Vagina (tissue), 1 donor: ENCODE measurements around the genes CCDC88A and FANCL.

- PRO-cap, result no peak
- RAMPAGE, long total RNA, result no peak
Measured at GRCh38 chr2:54757383-54758011, 34.0 kb downstream of the EML6 start.

- PRO-cap, result no peak
- RAMPAGE, long total RNA, result no peak
Measured at GRCh38 chr2:54904761-54905094, 145.5 kb downstream of the RTN4 start.

GRCh38 chr2:54945229-54945772, 105.0 kb downstream of the RTN4 start:
- PRO-cap, result bidirectional peak, plus-strand start at chr2:54945406, minus-strand start at chr2:54945412
- RAMPAGE, long total RNA, result no peak

GRCh38 chr2:54947269-54947836, 102.9 kb downstream of the RTN4 start:
- PRO-cap, result no peak
- RAMPAGE, long total RNA, result no peak

DNA sequence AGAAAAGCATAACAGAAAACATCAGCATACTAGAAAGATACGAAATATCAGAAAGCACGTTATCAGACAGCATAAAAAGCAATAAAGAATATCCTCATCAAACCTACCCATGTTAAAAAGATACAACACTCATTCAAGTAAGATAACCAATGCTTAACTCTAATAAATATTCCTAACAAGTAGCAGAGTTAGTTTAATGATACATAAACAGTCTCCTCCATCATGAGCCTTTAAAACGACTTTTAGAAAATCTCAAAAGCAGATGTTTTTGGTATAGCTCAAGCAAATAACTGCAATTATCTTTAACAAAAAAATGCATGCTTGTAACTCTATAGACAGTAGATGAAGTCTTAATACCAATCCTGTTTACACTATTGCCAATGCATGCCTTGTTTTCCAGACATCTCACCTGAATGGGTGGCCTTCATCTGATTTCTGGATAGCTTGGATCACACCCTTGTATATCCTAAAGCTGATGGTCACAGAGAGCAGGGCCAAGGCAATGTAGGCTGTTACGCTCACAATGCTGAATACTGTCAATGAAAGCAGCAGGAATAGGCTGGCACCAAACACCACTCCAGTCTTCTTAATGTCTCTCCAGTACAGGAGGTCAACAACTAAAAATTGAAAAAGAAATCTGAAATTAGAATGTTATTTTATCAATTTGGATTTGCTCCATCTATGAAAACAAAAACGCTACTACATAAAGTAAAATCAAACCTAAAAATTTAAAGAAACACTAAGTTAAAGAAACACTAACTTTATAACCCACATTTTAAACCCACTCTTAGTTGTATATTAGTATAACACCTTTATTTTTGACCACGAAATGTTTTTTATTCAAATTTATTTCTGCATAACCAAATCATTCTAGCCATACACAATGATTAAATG, 62.9 kb downstream of the RTN4 start:
- PRO-cap, result no peak
- RAMPAGE, long total RNA, result start-site peak on the minus strand centred at position 471 of the sequence, 123 bp wide, 302 reads; start-site peak on the minus strand centred at position 607 of the sequence, 17 bp wide, 33 reads

- PRO-cap, result no peak
- RAMPAGE, long total RNA, result no peak
Measured at GRCh38 chr2:55118531-55119108, 68.4 kb upstream of the RTN4 start.

- PRO-cap, result no peak
- RAMPAGE, long total RNA, result no peak
Measured at GRCh38 chr2:55134388-55134862, 84.2 kb upstream of the RTN4 start.

- PRO-cap, result bidirectional peak, plus-strand start at chr2:55420187, minus-strand start at chr2:55419839
- RAMPAGE, long total RNA, result start-site peak on the minus strand at chr2:55419824-55419862, 32 reads
Measured at GRCh38 chr2:55419150-55420054, at the start of gene CCDC88A. TSS of gene CCDC88A (minus strand) at chr2:55419856.

- PRO-cap, result no peak
- RAMPAGE, long total RNA, result no peak
Measured at GRCh38 chr2:55420957-55421234, 1.2 kb upstream of the CCDC88A start.

- PRO-cap, result no peak
- RAMPAGE, long total RNA, result no peak
Measured at GRCh38 chr2:55519895-55520723, 591 bp downstream of the CFAP36 start.

DNA sequence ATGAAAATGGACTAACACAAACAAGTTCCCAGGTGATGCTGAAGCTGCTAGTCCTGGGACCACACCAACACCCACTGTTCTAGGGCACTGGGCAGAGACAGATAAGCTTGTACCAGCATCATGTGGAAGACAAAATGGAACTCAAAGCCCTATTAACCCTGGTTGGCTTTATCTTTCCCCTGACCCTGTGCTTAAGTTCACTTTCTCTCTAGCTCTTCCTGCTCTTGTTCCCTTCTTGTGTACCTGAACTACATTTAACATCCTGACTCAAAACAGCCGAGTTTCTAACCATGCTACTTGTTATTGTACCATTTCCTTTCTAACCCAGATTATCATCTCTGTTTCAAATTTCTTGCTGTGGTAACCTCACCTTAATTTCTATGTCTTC, 10.9 kb downstream of the CFAP36 start:
- PRO-cap, result no peak
- RAMPAGE, long total RNA, result no peak

GRCh38 chr2:55530766-55531239, 11.3 kb downstream of the CFAP36 start:
- PRO-cap, result no peak
- RAMPAGE, long total RNA, result no peak

GRCh38 chr2:58240552-58241601, at the start of gene FANCL:
TSS of gene FANCL (minus strand) at chr2:58241325.
- PRO-cap, result bidirectional peak, plus-strand start at chr2:58241435, minus-strand start at chr2:58241318
- RAMPAGE, long total RNA, result start-site peak on the minus strand at chr2:58241324-58241357, 244 reads

DNA sequence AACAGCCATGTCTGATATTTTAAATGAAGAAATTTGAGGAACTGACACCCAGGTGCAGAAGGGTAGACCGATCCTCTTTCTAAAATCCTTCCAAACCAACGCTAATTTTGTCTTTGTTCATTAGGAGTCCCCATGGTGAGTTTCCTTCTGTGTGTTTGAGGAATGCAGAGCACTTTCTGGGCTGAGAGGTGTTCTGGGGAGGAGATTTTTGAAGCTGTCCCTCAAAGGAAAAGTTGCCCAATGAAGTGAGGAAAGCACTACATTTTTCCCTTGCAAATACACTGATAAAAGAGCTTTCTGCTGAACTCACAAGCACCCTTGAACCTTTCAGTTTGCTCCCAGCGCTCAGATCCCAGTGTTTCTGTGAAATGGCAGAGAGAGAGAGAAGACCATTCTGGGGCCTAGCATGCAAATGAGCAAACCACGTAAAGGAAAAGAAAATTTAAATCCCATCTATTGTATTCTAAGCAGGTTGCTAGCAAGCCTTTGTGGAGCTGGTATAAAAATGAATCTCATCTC, 299.6 kb upstream of the FANCL start:
- PRO-cap, result no peak
- RAMPAGE, long total RNA, result no peak

DNA sequence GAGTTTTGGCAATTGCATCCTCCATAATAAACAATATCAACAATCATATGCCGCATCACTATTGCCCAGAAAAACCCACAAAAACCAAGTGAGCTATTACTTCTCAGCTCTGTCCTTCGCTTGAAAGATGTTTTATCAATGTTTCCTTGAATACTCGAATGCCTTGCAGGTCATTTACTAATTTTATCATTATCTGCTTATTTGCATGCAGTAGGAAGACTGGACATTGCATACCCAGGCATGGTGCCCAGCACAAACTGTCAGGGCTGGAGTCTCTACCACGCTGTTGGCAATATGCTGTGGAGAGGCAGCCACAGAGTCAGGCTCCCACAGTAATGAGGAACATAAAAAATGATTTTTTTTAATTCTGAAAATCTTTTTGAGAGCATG, 709.6 kb upstream of the FANCL start:
- PRO-cap, result no peak
- RAMPAGE, long total RNA, result no peak

GRCh38 chr2:60054735-60055083, 498.7 kb downstream of the BCL11A start:
- PRO-cap, result no peak
- RAMPAGE, long total RNA, result no peak

GRCh38 chr2:60536737-60537220, 16.7 kb downstream of the BCL11A start:
- PRO-cap, result no peak
- RAMPAGE, long total RNA, result no peak

GRCh38 chr2:60544004-60544569, 9.4 kb downstream of the BCL11A start:
- PRO-cap, result no peak
- RAMPAGE, long total RNA, result no peak

GRCh38 chr2:60548898-60549235, 4.6 kb downstream of the BCL11A start:
- PRO-cap, result no peak
- RAMPAGE, long total RNA, result no peak

- PRO-cap, result no peak
- RAMPAGE, long total RNA, result no peak
Measured at GRCh38 chr2:60819382-60820159, 61.8 kb upstream of the REL start.